Skeletal muscle cell (primary cell): ENCODE data around the genes SPG21 and HACD3.

DNA sequence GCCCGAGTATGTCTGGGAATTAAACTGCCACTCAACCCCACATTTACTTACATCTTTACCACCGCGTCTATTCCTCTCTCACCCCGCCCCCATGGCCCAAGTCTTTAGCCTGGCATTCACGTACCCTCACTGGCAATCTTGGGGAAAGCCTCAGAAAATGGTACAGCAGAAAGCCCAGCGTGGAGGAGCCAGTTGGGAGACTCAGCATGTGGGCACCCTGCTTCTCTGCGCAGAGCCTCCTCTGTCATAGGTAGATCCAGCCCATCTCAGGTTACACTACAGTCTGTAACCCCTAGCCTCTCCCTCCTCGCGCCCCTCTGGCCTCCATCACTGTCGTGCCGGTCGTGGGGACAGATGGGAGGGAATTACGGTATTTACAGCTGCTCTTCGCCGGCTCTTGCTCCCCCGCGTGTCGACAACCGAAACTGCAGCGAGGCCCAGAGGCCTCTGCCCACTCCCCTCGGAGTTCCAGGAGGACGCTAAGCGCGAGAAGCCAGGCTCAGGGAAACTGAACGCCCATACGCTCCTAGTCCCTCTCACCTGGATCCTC lies 6.3 kb upstream of the ANKDD1A start:
- RRBS, result 0% methylated on average over 1 of the region's 26 CpGs

- RRBS, result no CpG with 5 or more reads among the region's 12 CpGs
These were observed 38.0 kb downstream of the ANKDD1A start for GRCh38 chr15:64949473-64950296.

DNA sequence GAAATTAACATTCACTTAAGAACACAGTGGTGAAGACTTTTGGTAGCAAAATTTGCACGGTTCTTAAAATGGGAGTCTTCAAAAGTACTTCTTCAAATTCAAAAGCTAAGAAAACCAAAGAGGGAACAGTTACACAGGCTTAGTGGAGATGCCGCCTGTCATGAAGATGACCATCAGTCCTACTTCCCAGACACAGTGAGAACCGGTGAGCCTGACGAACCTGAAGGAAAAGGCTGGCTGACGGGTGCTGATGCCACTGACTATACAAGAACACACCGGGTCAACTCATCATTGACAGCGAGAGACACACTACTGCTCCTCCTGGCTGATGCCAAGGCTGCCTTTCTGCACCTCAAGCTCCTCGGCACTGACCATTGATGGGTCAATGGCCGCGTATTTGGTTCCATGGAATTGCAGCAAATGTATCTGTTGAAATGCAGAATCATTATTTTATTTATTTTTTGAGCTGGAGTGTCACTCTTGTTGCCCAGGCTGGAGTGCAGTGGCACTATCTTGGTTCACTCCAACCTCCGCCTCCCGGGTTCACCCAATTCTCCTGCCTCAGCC lies 26.3 kb downstream of the SPG21 start:
- RRBS, result 93% methylated on average over 1 of the region's 12 CpGs

DNA sequence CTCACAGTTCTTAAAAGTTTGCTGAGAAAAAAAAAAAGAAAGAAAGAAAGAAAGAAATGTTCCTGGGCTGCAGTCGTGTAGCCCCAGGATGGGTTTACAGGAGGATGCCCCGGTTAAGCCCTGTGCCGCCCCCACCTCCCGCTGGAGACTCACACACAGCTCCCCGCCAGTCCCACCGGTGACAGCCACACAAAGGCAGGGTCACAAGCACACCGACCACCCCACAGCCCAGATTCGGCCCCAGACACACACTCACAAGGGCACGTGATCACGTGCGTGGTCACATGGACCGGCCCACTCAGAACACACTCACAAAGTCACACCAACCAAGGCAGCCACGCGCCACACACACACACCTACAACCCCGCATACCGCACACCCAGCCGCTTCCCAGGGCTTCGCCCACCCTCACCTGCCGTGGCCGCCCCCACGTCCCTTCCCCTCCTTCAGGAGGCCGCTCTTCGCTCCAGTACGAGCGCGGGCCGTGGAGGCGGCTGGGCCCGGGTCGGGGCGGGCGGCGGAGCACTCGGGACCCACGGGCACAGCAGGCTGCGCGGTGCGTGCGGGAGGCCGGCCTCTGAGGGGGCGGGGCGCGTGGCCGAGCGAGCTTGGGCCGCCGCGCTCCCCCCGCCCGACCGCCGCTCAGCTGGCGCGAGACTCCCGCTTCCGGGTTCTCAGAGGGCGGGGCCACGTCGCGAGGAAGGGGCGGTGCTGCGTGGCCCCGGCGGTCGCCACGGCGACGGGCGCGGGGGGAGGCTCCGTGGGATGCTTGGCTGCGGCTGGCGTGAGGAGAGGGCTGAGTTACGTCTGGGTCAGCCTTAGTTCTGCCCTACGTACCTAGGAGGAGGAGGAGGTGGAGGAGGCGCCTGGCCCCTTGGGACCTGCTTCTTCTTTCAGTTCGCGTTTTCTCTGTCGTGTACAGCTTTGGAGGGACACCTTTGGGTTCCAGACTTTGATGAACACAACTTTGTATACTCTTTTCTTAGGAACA lies at the start of gene SPG21:
TSS of gene SPG21 (minus strand) at position 662 of the 991 bp plus-strand sequence.
- RRBS, result under 1% methylated on average over 24 of the region's 79 CpGs

DNA sequence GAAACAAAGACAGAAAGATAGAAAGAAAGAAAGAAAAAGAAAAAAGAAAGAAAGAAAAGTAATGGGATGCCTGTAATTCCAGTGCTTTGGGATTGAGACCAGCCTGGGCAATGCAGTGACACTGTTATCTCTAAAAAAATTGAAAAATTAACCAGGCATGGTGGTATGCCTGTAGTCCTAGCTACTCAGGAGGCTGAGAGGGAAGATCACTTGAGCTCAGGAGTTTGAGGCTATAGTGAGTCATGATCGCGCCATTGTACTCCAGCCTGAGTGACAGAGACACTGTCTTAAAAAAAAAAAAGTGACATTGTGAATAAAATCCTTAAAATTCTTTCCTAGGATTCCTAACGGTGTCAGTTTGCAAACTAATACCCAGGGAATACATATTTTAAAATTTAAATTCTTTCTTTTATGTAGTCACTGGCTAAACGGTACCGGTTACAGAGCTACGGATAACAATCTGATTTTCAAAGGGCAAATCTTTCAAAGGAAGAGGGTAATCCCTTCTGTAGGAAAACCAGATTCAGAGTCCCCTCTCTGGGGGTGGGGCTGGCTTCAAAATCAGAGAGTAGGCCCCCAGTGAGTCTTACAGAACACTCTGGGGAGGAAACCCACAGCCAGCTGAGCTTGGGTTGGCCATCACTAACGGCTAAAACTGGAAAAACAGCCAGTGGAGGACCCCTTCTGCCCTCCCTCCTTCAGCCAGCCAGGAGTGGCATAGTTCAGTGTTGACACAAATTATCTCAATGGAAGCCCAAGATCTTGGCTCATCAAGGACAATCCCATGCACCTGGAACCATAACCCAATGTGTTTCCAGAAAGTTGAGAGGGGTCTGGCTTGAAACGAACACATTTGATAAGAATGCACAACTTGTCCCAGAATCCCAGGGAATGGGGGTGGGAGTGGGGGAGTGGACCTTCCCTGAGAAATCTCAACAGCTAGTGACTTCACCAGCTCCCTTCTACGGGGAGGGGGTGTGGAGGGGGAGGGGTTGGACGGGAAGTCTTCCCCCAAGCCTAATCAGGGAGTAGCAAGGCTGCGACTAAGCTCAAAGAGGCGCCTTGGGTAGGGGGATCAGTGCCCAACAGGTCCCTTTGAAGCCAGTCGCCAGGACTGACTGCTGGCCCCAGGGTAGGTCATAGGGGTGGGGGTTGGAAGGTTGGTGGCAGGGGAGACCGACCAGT lies 1.2 kb downstream of the RASL12 start:
- RRBS, result no CpG with 5 or more reads among the region's 14 CpGs

- RRBS, result no CpG with 5 or more reads among the region's 14 CpGs
These were observed 685 bp upstream of the KBTBD13 start for GRCh38 chr15:65075625-65076496.

DNA sequence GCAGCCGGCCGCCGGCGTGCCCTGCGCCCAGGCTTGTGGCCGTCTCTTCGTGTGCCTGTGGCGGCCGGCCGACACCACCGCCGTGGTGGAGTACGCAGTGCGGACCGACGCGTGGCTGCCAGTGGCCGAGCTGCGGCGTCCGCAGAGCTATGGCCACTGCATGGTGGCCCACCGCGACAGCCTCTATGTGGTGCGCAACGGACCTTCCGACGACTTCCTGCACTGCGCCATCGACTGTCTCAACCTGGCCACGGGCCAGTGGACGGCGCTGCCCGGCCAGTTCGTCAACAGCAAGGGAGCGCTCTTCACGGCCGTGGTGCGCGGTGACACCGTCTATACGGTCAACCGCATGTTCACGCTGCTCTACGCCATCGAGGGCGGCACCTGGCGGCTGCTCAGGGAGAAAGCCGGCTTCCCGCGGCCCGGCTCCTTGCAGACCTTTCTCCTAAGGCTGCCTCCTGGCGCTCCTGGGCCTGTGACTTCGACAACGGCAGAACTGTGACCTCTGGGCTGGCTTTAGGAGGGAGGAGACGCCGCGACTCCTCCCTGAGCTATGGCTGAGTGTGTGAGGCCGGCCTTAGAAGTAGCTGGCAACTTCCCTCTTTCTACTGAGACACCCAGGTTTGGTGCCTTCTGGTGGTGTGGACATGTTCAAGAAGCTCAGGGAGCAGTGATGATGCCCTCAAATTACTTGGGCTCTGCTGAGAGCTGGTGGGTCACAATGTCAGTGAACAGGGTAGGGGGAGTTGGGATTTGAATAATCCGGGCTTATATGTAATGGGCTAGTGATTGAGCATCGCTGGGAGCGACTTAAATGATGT lies 1.4 kb downstream of the KBTBD13 start:
- RRBS, result 61% methylated on average over 7 of the region's 61 CpGs

DNA sequence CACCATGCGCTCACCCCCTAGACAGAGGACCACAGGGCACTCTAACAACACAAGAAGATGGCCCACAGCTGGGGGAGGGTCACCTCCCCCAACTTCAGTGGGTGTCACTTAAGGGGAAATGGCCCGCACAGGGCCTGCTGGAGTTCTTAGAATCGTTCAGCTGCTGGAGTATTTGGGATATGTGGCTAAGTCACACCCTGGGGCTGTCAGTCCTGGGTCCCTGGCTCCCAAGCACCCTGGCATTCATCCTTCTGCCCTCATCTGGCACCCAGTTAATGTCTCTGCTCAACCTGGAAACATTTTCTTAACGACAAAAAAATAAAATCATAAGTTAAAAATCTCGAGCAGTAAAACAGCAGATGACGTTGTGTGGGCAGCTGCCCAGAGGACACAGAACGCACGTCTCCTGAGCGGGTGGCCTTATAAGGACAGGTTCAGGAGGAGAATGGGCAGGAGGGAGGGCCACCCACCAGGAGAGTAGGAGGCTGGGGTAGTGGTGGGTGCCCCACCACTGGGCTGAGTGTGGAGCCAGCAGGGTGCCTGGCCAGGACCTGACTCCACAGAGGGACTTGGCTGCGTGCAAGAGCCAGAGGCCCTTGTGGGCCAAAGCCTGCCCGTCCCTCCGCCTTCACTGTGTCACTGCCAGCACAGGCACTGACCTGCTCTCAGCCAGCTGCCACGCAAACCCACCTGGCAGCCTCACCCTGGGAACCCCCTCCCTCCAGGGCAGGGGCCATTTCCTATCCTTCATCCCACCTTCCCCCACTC lies 11.5 kb downstream of the KBTBD13 start:
- RRBS, result no CpG with 5 or more reads among the region's 13 CpGs

GRCh38 chr15:65530279-65530952 lies at the start of gene HACD3:
Gene HACD3, plus strand, starts transcription at chr15:65530463.
- RRBS, result 1% methylated on average over 38 of the region's 79 CpGs

GRCh38 chr15:65539447-65539646 lies 9.1 kb downstream of the HACD3 start:
- RRBS, result no CpG with 5 or more reads among the region's 4 CpGs

- RRBS, result no CpG with 5 or more reads among the region's 14 CpGs
These were observed 3.8 kb downstream of the SLC24A1 start for GRCh38 chr15:65625420-65626117.

DNA sequence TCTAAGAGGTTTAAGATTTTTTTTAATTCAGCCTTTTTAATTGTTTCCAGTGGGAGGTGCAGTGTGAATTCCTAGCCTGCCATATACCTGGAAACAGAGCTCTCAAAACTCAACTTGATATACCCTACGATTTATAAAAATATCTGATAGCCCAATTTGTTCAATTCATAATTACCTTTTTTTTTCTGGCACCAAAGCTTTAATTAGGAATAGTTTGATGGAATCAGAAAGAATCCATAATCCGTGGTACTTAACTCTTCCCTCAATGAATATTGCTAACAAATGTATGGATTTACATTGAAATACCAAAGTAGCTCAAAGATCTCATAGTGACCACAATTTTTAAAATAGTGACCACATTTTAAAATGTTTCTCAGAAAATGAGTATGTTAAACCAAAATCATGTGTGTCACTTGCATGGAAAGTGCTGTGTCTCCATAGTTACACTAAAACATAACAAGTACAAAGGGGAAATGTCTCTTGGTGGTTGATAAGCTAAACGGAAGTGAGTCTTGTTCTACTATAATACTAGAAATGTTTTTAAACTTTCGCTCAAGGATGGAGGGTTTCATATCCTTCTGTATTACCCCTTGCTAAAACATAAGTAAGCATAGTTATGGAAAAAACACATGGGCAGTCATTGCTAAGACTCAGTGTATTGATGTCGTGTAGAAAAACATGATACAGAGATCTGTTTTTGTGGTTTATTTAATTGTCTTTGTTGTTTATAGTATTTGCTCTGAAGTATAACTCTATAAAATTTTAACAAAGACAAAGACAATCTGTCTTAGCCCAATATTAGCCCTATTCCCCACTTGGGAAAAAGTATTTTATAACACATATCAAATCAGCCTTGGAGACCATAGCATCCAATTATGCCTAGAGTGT lies 26.8 kb upstream of the DENND4A start:
- RRBS, result no CpG with 5 or more reads among the region's 5 CpGs

DNA sequence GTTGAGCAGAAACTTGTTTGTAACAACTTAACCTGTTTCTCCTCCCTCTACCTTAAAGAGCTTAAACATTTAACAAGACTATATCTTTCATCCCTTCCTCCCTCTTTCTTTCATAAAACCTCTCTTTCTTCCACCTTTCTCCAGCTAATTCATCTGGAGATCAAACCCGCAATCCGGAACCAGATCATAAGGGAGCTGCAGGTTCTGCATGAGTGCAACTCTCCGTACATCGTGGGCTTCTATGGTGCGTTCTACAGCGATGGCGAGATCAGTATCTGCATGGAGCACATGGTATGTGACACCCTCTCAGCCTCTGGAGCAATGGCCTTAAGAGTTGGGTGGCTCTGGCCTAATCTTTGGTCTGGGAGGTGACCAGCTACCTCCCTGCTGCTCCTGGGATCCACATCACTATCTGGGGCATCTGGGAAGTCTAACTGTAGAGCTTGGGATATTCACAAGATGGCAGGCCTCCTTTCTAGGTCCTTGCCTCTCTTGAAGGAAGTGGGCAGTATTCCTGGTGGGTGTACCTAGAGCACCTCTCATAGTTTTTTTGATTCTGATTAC lies 50.0 kb downstream of the MAP2K1 start:
- RRBS, result no CpG with 5 or more reads among the region's 7 CpGs

- RRBS, result no CpG with 5 or more reads among the region's 6 CpGs
These were observed 39.6 kb upstream of the SMAD6 start for GRCh38 chr15:66662313-66662909.

DNA sequence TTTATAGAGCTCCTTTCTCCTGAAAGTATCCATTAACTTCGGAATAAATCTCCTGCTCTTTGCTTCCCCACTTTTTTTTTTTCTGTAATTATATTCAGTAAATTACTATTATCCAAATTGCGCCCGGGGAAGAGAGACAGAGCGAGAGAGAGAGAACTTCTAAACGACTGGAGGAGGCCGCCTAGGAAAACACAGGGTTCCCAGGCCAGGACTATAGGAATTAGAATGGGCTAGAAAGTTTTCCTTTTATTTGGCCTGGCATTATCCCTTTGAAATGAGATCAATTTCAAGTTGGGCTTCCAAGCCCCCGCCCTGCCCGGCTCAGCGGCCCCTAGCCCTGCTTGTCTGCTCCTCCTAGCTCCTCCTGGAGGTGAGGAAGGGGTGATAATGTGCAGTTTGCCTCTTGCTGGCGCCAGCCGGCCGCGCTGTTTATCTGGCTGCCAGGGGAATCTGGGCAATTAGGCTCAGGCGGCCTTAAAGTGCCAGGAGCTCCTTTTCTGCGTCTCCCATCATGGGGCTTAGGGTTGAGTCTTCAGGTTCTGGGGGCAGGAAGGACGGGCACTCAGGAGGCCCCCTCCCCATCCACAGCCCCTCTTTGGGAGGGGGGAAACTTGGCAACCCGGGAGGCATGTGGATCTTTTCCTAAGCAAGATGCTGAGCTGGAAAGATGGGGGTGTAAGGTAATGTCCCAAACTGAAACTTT lies 5.3 kb downstream of the SMAD6 start:
- RRBS, result no CpG with 5 or more reads among the region's 17 CpGs

- RRBS, result 18% methylated on average over 3 of the region's 7 CpGs
These were observed 18.2 kb downstream of the SMAD6 start for GRCh38 chr15:66720132-66720801.

DNA sequence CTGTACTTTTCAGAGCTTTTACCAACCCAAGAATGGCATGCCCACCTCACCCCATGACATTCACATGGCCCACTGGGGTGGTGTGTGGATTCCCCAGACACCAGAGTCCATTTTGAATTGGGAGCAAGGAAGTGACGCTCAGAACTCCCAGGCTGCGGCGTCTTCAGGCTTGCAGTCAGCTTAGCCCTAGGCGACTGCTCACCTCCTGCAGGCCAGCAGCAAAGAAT lies 59.7 kb downstream of the SMAD6 start:
- RRBS, result no CpG with 5 or more reads among the region's 4 CpGs

GRCh38 chr15:66770192-66770908 lies 68.3 kb downstream of the SMAD6 start:
- RRBS, result no CpG with 5 or more reads among the region's 8 CpGs

- RRBS, result 96% methylated on average over 21 of the region's 81 CpGs
These were observed 79.1 kb downstream of the SMAD6 start for GRCh38 chr15:66780800-66781930.

- RRBS, result no CpG with 5 or more reads among the region's 13 CpGs
These were observed 51.7 kb upstream of the SMAD3 start for GRCh38 chr15:67013655-67014214.